HepG2 (cell line): ENCODE measurements around a stretch of chr9.

DNA sequence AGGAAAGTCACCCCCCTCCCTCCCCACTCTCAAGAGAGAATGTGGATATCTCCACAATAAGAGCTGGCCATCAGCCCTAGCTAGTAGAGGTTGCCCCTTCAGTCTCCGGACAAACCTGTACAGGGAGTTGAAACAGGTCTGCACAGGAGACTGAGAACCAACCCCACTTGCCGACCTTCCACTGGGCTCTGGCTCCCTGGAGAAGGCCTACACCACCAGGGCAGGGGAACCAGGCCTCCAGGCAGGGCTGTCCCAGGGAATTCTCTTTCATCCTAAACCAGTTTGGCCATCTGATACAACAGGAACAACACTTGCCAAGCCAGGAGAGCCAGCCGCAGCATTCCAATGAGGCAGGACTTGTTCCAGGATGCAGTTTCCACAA is 26.1 kb downstream of the BICD2 start:
- RRBS, 2 experiments = no CpG with 5 or more reads among the region's 3 CpGs
CAGE:
- cytosol, long polyA minus RNA = no peak
- cytosol, long polyA plus RNA = no peak
- long polyA plus RNA = no peak
- nucleus, long polyA minus RNA = no peak
- nucleus, long polyA plus RNA = no peak

GRCh38 chr9:92945866-92946149 is 1.5 kb upstream of the FGD3 start:
- RRBS, 2 experiments = no CpG with 5 or more reads among the region's 6 CpGs
CAGE:
- cytosol, long polyA minus RNA = no peak
- cytosol, long polyA plus RNA = no peak
- long polyA plus RNA = no peak
- nucleus, long polyA minus RNA = no peak
- nucleus, long polyA plus RNA = no peak

DNA sequence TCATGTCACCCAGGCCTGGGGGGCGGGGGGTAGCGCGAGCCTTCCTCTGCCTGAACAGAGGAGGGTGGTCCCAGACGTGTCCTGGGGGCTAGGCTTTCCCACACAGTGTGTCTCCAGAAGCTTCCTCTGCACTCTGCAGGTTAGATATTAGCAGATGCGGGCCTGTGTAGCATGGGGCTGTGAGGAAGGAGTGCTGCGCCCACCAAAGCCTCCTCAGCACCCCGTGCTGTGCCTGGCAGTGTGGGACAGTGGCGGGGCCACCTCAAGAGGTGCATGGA is 17.4 kb downstream of the FGD3 start:
- RRBS, 2 experiments = no CpG with 5 or more reads among the region's 8 CpGs
CAGE:
- cytosol, long polyA minus RNA = no peak
- cytosol, long polyA plus RNA = no peak
- long polyA plus RNA = no peak
- nucleus, long polyA minus RNA = no peak
- nucleus, long polyA plus RNA = no peak

DNA sequence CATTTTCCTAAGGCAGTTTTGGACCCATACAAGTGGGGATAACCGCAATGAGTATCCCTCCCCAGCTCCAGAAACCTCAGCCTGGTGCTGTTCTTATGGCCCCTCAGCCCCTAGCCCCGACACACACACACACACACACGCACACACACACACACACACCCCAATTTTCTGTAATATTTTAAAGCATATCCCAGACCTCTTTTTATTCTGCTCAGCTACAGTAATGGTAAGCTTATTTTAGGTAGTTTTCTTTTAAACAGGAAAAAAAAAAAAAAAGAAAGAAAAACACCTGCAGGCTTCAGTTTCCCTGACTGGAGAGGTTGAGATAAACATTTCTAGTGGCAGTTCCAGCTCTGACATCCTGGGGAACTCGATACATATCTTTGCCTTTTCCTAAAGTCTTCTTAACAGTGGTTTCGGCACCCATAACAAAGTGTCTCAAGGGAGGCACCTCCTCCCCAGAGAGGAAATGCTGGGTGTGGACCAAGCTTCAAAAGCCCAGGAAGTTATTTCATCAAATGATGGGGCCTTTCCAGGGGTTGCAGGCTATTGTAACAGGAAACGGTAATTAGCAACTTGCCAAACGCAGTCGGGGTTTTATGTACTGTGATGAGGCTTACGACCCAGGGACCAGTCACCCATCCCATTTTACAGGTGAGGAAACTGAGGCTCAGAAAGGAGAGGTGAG is 30.3 kb upstream of the SUSD3 start:
- RRBS, 2 experiments = no CpG with 5 or more reads among the region's 9 CpGs
CAGE:
- cytosol, long polyA minus RNA = no peak
- cytosol, long polyA plus RNA = no peak
- long polyA plus RNA = no peak
- nucleus, long polyA minus RNA = no peak
- nucleus, long polyA plus RNA = no peak

- RRBS, 2 experiments = no CpG with 5 or more reads among the region's 18 CpGs
CAGE:
- cytosol, long polyA minus RNA = no peak
- cytosol, long polyA plus RNA = no peak
- long polyA plus RNA = no peak
- nucleus, long polyA minus RNA = no peak
- nucleus, long polyA plus RNA = no peak
These were observed 3.4 kb downstream of the SUSD3 start for GRCh38 chr9:93061703-93062497.

DNA sequence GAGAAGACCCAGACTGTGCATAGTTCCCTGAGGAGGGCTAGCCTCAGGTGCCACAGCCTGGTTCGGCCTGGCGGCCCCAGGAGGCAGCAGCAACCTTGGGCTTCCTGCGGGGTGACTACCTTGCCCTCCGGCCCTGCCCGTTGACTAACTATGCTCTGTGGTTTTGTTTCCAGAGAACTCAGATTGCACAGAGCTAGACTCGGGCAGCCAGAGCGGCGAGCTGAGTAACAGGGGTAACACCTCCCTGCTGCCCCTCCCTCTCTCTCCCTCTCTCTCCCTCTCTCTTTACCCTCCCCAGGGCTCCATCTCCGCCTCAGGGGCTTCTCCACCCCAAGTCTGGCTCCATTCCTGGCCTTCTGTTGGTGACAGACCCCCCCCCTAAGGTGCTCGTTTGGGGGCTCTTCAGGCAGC is 15.7 kb downstream of the CARD19 start:
- RRBS, 2 experiments = no CpG with 5 or more reads among the region's 10 CpGs
CAGE:
- cytosol, long polyA minus RNA = no peak
- cytosol, long polyA plus RNA = no peak
- long polyA plus RNA = no peak
- nucleus, long polyA minus RNA = no peak
- nucleus, long polyA plus RNA = no peak

DNA sequence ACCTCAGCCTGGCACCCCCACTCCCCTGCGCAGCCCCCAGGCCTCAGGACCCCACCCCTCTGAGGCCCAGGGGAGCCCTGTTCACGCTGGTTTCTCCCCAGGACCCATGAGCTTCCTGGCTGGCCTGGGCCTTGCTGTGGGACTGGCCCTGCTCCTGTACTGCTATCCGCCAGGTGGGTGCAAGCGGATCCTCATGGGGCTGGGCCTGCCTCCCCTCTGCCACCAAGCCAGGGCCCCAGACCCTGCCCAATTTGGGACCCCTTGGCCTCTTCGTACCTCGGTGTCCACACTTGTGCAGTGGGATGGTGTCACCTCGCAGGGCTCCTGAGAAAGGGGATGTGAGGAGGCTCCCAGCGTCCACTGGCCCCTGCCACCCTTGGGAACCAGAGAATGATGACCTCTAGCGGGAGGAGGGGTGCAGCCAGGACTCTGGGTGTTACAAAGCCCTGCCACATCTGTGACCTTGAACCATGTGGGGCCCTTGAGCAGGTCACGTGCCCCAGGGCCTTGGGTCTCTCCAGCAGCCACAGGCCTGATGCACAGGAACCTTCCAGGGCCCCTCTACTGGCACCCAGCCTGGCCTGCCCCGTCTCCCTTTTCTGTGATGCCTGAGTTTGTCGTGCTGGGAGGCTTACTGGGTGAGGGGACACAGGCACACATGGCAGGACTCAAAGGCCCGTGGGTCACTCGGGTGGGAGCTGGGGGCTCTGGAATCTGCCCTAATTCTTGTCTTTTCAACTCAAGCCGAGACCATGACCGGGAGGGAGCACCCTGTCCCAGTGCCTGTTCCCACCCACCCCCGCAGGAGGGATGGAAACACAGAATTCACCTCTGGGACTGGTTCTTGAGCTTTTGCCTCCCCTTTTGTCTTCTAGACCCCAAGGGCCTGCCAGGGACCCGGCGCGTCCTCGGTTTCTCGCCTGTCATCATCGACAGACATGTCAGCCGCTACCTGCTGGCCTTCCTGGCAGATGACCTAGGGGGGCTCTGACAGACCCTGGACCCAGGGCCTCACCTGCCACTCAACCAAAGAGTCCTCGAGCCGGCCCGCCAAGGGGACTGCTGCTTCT is 16.4 kb downstream of the CARD19 start:
- RRBS, 2 experiments = no CpG with 5 or more reads among the region's 27 CpGs
CAGE:
- cytosol, long polyA minus RNA = no peak
- cytosol, long polyA plus RNA = no peak
- long polyA plus RNA = no peak
- nucleus, long polyA minus RNA = no peak
- nucleus, long polyA plus RNA = no peak

DNA sequence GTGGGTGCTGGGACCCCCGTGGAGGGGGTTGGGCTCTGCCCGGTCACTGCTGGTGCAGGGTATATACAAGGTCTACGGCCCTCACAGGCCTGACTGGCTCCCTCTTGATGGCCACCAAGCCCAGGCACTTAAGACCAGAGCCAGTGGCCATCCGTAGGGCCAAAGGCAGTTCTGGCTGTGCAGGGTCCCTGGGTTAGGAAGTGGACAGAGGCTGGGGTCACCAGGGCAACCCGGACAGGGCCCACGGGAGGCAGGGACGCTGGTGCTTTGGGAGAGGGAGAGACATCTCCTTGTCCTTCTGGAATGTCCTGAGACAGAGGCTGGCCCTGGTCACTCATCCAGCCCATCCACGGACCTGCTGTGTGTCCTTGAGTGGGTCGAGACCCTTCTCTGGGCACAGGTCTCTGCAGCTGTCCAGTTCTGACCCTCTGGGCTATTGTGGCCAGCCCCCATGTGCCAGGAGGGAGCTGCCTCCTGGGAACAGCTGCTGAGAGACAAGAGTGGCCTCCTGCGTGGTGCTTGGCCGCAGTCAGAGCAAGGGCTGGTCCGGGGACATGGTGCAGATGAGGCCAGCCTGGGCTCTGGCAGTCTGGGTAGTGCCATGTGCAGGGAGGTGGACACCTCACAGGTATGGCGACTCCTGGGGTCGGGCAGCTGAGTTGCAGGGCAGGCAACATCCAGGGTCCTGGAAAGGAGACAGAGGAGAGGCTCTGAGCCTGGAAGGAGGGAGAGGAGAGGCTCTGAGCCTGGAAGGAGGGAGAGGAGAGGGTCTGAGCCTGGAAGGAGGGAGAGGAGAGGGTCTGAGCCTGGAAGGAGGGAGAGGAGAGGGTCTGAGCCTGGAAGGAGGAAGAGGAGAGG is 12.3 kb downstream of the NINJ1 start:
- RRBS, 2 experiments = 100% methylated on average over 2 of the region's 14 CpGs
CAGE:
- cytosol, long polyA minus RNA = no peak
- cytosol, long polyA plus RNA = no peak
- long polyA plus RNA = no peak
- nucleus, long polyA minus RNA = no peak
- nucleus, long polyA plus RNA = no peak

GRCh38 chr9:93127634-93127970 is 6.4 kb downstream of the NINJ1 start:
- RRBS, 2 experiments = no CpG with 5 or more reads among the region's 8 CpGs
CAGE:
- cytosol, long polyA minus RNA = no peak
- cytosol, long polyA plus RNA = no peak
- long polyA plus RNA = no peak
- nucleus, long polyA minus RNA = no peak
- nucleus, long polyA plus RNA = no peak

DNA sequence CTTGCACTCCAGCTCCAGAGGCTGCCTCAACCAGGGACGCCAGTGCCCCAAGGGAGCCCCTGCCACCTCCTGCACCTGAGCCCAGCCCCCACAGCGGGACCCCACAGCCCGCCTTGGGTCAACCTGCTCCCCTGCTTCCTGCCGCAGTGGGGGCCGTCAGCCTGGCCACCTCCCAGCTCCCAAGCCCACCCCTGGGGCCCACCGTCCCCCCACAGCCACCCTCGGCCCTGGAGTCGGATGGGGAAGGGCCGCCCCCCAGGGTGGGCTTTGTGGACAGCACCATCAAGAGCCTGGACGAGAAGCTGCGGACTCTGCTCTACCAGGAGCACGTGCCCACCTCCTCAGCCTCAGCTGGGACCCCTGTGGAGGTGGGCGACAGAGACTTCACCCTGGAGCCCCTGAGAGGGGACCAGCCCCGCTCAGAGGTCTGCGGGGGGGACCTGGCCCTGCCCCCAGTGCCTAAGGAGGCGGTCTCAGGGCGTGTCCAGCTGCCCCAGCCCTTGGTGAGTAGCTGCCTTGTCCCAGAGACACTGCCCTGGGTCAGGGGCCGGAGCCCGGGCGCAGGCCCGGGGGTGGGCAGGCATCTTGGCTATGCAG is 105.3 kb downstream of the WNK2 start:
- RRBS, 2 experiments = no CpG with 5 or more reads among the region's 21 CpGs
CAGE:
- cytosol, long polyA minus RNA = no peak
- cytosol, long polyA plus RNA = no peak
- long polyA plus RNA = no peak
- nucleus, long polyA minus RNA = no peak
- nucleus, long polyA plus RNA = no peak

DNA sequence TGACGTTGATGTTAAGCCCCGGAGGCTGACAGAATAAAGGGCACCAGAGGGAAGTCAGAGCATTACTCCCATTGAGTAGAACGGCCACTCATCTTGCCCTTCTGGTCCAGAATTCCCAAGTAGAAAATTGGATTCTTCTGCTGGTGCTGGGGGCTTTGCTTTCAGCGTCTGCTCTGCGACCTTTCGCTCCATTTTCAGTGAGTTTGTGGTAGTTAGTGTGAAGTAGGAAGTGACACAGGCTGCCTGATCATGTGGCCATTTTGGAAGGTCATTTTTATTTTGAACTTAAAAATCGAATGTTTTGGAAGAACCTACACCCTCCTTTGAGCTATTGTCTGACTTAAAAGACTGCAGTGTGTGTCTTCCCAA is 56.6 kb upstream of the FAM120AOS start:
- RRBS, 2 experiments = no CpG with 5 or more reads among the region's 7 CpGs
CAGE:
- cytosol, long polyA minus RNA = no peak
- cytosol, long polyA plus RNA = no peak
- long polyA plus RNA = no peak
- nucleus, long polyA minus RNA = no peak
- nucleus, long polyA plus RNA = no peak

GRCh38 chr9:93529144-93529723 is 47.1 kb upstream of the PHF2 start:
- RRBS, 2 experiments = no CpG with 5 or more reads among the region's 10 CpGs
CAGE:
- cytosol, long polyA minus RNA = start-site peak on the plus strand at chr9:93529523-93529579, 50 reads
- cytosol, long polyA plus RNA = no peak
- long polyA plus RNA = no peak
- nucleus, long polyA minus RNA = no peak
- nucleus, long polyA plus RNA = no peak

DNA sequence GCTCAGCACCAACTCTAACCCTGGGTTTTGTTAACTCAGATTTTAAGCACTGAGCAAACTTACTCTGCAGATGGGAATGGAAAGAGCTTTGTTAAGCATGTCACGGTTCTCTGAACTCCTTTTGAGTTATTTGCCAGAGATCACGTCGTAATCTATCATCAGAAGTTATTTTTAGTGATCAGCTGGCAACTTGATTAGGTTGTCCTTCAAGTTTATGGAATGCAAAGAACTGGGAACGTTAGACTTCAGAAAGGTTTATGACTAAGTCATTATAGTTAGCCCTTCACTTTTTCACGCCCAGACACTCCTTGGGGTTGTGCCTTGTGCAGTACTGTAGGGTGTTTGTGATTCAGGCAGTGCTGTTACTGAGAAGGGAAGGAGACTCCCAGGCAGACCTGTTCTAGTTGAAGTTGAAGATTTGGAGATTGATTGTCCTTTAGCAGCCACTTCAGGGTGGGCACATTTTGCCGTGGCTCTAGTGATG is 26.8 kb upstream of the PHF2 start:
- RRBS, 2 experiments = no CpG with 5 or more reads among the region's 6 CpGs
CAGE:
- cytosol, long polyA minus RNA = no peak
- cytosol, long polyA plus RNA = no peak
- long polyA plus RNA = no peak
- nucleus, long polyA minus RNA = no peak
- nucleus, long polyA plus RNA = no peak

GRCh38 chr9:93577629-93578034 is 1.2 kb downstream of the PHF2 start:
- RRBS, 2 experiments = 10 to 17% methylated on average over 2 of the region's 12 CpGs
CAGE:
- cytosol, long polyA minus RNA = no peak
- cytosol, long polyA plus RNA = no peak
- long polyA plus RNA = no peak
- nucleus, long polyA minus RNA = no peak
- nucleus, long polyA plus RNA = no peak

- RRBS, 2 experiments = no CpG with 5 or more reads among the region's 4 CpGs
CAGE:
- cytosol, long polyA minus RNA = no peak
- cytosol, long polyA plus RNA = no peak
- long polyA plus RNA = no peak
- nucleus, long polyA minus RNA = no peak
- nucleus, long polyA plus RNA = no peak
These were observed 23.9 kb downstream of the PHF2 start for GRCh38 chr9:93600264-93600727.

GRCh38 chr9:94094332-94094851 is 10.1 kb downstream of the PTPDC1 start:
- RRBS, 2 experiments = no CpG with 5 or more reads among the region's 19 CpGs
CAGE:
- cytosol, long polyA minus RNA = no peak
- cytosol, long polyA plus RNA = no peak
- long polyA plus RNA = no peak
- nucleus, long polyA minus RNA = no peak
- nucleus, long polyA plus RNA = no peak

- RRBS, 2 experiments = no CpG with 5 or more reads among the region's 16 CpGs
CAGE:
- cytosol, long polyA minus RNA = no peak
- cytosol, long polyA plus RNA = no peak
- long polyA plus RNA = no peak
- nucleus, long polyA minus RNA = no peak
- nucleus, long polyA plus RNA = no peak
These were observed 35.0 kb downstream of the PTPDC1 start for GRCh38 chr9:94119330-94119696.

- RRBS, 2 experiments = no CpG with 5 or more reads among the region's 14 CpGs
CAGE:
- cytosol, long polyA minus RNA = no peak
- cytosol, long polyA plus RNA = no peak
- long polyA plus RNA = no peak
- nucleus, long polyA minus RNA = no peak
- nucleus, long polyA plus RNA = no peak
These were observed 55.5 kb downstream of the PTPDC1 start for GRCh38 chr9:94139459-94140486.

DNA sequence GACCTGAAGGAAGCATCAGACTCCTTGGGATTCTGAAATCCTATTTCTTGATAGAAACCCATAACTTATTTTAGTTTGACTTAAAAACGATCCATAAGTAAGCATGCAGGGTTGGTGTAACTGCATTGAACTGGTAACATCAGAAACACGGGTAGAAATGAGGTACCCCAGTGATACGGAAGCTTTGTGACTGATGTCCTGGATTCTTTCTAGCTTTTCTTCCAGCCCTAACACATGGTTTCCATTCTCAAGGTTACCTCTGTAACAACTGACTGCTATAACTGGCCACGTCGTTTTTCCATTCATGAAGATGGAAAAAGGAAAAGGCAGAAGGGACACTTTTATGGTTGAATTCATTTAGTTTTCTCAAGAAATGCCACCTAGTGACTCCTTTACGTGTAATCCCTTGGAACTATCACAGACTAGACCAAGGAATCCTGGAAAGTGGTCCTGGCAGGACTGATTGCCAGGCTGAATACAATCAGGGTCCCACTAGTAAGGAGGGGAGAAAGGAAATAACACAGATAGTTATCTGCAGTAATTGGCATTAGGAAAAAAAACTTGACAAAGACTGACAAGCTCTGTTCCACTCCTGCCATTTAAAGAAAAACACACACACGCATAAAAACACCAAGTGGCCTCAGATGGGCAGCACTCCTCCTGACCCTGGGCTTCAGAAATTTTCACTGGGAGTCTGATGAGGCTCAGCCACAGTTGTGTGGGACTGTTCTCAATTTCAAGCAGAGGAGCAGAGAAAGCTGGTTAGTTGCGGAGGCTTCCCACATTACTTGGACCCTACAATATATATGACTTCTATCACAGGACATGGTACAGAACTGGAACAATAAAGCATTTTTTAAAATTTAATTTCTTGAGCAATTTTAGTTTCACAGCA is 77.5 kb upstream of the ZNF169 start:
- RRBS, 2 experiments = no CpG with 5 or more reads among the region's 8 CpGs
CAGE:
- cytosol, long polyA minus RNA = no peak
- cytosol, long polyA plus RNA = no peak
- long polyA plus RNA = no peak
- nucleus, long polyA minus RNA = no peak
- nucleus, long polyA plus RNA = no peak

GRCh38 chr9:94440728-94441461 is 66.5 kb downstream of the MFSD14B start:
- RRBS, 2 experiments = no CpG with 5 or more reads among the region's 7 CpGs
CAGE:
- cytosol, long polyA minus RNA = no peak
- cytosol, long polyA plus RNA = no peak
- long polyA plus RNA = no peak
- nucleus, long polyA minus RNA = start-site peak on the plus strand at chr9:94440889-94440990, 9 reads; start-site peak on the plus strand at chr9:94441046-94441121, 13 reads
- nucleus, long polyA plus RNA = no peak